ENCODE measurements around a stretch of chr4.

DNA sequence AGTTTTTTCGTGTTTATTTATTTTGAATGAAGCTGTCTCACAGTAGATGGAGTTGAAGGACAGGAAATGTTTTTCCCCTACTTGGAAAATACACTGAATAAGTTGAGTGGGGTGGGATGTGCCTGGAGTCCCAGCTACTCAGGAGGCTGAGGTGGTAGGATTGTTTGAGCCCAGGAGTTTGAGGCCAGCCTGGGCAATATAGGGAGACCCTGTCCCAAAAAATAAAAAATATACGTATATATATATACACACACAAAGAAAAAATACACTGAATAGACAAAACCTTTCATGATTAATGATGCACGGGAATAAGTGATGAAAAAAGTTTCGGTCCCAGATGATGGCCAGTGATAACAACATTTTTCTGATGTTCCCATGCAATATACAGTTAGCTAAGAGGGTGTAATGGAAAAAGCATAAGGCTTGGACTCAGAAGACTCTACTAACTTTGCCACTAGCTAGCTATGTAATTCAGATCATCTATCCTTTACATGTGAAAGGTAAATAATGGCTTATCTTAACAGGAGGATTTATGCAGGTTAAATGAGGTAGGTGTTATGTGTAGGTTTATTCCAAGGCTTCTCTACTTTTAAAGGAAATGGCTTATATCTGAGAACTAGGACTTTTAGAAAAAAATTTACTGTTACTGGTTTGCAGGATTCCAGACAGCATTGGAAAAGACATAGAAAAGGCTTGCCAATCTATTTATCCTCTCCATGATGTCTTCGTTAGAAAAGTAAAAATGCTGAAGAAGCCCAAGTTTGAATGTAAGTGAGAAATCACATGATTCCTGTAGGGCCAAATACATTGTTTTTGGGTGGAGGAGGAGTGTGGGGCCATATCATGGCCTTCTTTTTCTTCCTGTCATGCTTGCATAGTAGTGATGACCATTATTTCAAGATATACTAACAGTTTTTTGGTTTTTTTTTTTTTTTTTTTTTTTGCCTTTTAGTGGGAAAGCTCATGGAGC, 4.4 kb downstream of the RPS3A start:
- PRO-cap = unidirectional peak, plus-strand start at position 309 of the sequence

GRCh38 chr4:151199563-151200072, 77.3 kb upstream of the PRSS48 start:
- PRO-cap = no peak

- PRO-cap = no peak
Measured at GRCh38 chr4:151251638-151252795, 24.9 kb upstream of the PRSS48 start.

DNA sequence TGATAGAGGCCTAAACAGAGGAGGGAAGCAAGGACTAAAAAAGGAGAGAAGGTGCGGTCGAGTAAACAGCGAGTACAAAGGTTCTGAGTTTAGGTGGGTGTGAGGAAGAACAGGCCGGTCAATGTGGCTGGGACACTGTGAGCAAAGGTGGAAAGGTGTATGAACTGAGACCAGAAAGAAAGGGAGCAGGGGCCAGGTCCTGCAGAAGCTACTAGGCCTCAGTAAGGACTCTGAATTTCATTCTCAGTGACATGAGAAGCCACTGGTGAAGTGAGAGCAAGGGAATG, 17.9 kb downstream of the PRSS48 start:
- PRO-cap = no peak

DNA sequence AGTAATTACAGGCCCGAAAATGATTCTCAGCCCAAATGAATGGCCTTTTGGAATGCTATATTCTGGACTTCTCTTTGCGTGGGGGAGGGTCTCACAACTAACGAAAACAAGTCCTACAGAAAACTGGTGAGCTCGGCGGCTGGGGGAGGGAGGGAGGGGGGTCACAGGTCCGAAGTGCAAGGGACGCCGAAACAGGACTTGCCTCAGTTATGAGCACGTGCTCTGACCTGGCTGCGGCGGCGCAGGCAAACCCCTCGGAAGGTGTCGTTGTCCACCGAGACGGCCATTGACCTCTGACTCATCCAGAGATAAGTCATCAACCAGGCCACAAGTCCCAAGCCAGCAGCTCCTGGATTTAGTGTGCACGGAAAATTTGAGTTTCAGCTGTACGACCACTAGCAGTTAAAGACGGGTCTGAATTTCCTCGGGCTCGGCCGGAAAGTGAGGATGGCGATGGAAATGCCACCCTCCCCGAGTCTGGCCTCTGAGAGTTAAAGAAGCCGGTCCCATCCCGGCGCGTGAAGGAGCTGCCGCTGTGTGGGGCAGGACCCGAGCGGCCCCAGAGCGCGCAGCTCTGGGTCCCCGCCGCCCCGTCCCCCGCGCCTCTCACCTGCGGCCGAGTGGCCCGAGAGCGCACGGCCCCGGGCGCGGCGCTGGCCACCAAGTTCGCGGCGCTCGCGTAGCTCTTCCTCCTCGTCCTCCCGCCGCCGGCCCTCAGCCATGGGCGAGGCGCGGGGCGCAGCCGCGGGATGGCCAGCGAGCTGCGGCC, 590 bp downstream of the SH3D19 start:
- PRO-cap = bidirectional peak, plus-strand start at position 374 of the sequence, minus-strand start at position 288 of the sequence

- PRO-cap = no peak
Measured at GRCh38 chr4:151540507-151541211, 131.7 kb downstream of the FHIP1A start.

DNA sequence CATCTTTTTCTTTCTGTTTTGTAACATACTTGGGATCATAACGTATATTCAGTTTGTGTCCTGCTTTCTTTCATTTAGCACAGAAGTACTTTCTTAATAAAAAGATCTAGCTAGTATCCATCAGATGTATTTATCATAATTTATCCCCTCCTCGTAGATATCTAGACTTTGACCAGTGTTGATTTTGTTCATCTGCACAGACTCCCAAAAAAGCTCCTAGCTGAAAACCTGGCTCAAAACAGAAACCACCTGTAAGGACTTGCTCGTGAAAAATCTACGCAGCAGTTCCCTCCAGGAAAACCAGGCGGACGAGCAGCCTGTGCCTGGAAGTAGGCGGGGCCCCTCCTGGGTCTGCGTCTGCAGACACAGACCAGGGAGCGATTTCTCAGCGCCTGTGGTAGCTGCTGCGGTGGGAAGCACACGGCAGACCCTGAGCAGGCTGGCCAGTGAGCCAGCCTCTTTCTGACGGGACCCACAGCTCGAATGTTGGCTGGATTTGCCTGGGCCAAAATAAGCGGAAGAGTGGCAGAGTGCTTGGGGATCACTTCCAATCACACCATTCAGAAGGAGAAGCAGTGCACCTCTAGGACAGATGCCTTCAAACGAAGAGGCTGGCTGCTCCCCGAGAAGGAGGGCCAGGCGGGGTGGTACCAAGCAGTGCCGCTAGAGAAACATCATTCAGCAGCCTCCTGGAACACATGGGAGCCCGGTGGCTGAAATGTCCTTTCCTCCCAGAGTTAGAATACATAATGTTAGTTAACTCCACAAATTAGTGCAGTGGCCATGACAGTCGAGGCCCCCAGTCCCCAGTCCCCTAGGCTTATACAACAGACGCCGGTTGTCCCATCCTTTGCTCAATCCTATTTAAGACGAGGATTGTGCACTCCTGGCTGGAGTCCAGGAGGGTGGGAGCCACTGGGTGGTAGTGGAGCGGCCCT, 86.0 kb downstream of the GATB start:
- PRO-cap = no peak

GRCh38 chr4:151686523-151686997, 74.2 kb downstream of the GATB start:
- PRO-cap = no peak

DNA sequence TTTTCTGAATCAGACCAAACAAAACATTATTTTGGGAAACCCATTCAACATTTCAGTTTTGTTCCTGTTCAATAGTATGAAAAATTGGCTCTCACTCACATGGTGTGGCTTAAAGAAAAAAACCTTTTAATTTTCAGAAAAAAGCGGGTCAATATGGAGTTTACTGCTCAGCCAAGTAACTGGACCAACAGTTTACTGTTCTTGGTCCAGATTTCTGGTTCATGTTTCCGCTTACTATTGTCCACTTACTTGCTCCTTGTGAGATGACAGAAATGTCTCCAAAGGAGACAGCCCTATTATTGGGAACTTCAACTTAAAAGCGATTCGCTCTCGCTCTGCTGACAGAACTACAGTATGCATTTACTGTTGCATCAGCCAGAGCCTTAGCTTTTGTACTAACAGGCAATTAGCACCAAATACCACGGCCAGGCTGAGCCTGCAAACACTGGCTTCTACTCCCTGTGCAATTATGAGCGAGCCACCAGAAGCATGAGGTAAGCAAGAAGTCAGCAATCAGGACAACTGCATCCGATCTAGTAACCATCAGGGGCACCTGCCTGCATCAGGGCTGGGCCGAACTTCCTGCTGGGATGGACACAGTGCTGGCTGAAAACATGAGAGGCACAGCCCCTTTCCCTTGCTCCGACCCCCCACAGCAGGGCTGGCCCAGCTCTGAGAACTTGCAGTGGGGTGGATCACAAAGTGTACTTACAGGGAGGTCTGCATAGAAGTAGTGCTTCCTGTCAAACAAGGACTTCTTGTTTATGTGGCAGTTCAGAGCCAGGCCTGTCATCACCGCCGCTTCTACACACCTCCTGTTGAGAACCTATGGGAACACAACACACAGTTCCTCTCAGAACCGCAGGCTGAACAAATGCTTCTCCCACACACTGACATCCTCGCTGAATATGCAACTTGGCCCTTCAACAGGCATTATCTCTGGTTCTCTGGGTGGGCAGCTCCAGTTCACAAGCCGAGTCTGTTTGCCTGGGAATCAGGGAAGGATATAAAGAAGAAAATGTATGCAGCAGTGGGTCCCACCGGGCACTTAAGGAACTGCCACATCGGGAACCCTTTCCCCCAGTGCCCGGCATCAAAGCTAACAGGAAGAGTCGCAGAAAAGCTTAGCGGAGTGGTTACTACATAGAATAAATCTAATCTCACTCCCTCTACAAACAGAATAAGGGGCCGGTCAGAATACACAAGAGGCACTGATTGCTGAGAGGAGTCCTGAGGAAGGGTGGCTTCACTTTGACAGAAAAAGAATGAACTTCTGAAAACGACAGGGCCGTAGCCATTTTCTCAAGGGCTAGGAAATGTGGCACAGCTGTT, 41.6 kb downstream of the GATB start:
- PRO-cap = no peak

GRCh38 chr4:151763377-151763753, 2.6 kb upstream of the GATB start:
- PRO-cap = no peak

- PRO-cap = no peak
Measured at GRCh38 chr4:152102420-152103074, 341.7 kb upstream of the GATB start.

DNA sequence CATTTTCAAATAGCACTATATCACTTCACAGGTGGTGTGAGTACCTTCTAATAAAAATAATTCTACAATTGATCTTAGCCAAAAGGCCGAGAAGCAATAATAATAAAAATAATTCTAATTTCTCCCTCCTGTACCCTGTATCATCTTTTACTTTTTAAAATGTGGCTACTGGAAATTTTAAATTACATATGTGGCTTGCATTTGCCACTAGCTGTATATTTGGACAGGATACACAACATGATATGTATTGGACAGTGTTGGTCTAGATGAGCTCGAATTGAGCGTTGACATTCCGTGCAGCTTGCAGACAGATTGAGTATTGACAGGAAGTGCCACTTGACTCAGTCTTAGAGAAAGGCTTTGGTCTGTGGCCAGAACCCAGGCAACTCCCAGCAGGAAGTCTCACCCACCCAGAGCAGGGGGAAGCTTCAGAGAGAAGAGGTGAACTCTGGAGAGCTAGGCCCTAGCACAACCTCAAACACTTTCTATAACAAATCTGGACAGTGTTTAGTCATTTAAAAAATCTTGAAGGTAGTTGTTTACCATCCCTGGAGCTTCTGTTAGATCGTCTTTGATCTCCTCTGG, 280.6 kb downstream of the FBXW7 start:
- PRO-cap = no peak

- PRO-cap = no peak
Measured at GRCh38 chr4:152353169-152353368, 182.8 kb downstream of the FBXW7 start.

DNA sequence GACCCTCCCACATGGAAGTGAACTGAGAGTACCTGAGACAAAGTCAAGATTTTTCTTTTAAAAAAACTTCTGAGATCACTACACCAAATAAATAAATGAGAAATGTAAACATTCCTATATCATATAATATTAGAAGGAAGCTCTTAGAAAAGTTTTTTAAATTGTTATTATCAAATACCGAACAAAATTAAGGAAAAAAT, 28.8 kb downstream of the FBXW7 start:
- PRO-cap = no peak

DNA sequence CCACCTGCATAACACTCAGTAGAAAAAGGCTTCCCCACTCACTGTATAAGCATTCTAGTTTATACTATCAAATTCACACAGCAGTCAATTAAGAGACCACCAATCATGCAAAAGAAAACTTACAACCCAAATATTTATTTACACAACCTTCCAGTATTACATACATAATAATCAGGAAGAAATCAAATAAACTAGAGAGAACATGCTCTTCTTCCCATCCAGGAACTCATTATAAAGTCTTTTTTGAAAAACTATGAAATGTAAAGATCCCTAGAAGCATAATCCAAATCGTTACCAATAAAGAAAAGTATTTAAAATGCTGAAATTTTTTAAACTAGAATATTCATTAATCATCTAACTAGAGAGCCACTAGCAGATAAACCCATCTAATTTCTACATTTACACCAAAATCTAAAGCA, 11.0 kb downstream of the FBXW7 start:
- PRO-cap = no peak

DNA sequence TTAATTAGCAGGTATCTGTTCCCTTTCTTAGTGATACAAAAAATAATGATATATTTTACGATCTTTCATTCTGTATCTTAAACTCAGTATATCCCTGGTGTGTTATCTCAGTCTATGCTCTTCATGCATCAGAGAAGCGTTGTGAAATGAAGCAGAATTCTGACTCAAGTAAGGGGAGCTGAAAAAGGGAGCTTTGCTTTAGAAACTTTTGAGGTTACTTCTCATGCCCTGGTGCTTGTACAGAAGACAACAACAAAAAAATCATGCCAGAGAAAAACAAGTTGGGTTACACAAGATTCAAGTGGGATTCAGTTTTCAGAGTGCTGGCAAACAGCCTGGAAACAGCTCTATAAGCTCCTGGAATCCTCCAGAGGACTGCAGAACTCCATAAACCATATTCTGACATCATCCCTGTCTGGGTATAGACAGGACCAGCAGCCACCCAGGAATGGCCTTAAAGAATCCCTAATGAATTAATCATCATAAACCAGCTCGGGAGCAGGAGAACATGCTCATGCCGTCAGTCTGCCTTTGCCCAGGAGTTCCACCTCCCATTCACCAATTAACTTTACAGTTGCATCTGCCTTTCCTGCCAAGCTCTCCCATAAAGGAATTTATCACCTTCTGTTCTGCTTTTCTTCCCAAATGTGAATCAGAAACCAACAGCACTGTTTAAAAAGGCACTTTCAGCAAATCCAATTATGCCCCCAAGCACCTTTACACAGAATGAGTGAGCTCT, 54.4 kb upstream of the FBXW7 start:
- PRO-cap = no peak

- PRO-cap = no peak
Measured at GRCh38 chr4:152995906-152996657, 60.0 kb downstream of the FHDC1 start.

DNA sequence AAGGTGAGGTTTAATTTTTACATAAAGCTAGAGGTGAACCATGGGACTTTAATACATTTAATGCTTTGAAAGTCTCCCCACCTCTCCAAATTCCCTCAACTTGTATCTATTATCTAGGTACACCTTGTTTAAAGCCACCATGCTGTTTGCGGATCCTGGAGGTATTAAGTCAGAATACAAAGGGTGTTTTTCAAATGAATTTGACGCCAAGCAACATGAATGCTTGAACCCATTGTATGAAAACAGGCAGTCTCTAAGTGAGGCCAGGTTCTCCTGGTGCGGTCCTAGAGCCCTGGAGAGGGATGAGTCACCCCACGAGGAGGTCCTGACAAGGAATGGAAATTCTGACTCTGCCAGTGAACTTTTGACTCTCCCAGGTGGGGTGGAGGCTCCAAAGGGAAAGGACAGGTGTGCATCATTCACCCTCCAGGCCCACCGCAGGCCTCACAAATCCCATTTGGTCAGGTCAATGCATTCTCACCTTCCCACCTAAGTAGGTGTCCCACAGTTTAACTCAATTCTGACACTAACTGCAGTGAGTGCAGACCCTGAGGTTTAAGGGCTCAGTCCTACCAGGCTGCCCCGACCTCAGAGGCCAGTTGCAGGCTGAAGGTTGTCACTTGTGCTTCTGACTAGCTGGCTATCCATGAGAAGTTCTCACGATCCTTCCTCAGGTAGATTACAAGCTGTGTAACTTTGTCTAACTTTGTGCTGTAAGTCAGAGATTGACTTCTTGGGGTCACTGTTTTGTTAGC, 1.6 kb downstream of the TRIM2 start:
- PRO-cap = no peak

GRCh38 chr4:153207494-153207886, 3.2 kb downstream of the TRIM2 start:
- PRO-cap = no peak

- PRO-cap = no peak
Measured at GRCh38 chr4:153244900-153245468, 40.7 kb downstream of the TRIM2 start.

Data from left lung (tissue), 1 donor.